Colonic mucosa (tissue), 1 donor: ENCODE measurements around a stretch of chr10.

DNA sequence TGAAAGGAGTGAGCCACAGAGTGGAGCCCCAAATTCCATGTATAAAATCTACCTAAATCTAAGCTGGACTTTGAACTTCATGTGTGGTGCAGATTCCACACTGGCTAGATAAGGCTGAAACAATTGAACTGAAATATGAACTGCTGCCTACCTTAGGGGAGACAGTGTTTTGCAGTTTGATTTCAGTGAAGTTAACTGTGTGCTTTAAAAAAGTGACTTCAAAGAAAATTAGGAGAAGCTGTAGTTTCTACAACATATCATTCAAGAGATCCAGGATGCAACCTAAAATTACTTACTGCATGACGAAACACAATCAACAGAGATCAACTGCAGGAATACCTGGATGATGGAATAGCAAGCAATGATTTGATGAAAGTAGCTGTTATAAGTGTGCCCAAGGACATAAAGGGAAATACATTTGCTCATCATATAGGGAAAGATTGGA lies 124.0 kb downstream of the LRMDA start:
- PRO-cap = no peak

- PRO-cap = no peak
Measured at GRCh38 chr10:75592249-75593135, 161.1 kb downstream of the LRMDA start.

DNA sequence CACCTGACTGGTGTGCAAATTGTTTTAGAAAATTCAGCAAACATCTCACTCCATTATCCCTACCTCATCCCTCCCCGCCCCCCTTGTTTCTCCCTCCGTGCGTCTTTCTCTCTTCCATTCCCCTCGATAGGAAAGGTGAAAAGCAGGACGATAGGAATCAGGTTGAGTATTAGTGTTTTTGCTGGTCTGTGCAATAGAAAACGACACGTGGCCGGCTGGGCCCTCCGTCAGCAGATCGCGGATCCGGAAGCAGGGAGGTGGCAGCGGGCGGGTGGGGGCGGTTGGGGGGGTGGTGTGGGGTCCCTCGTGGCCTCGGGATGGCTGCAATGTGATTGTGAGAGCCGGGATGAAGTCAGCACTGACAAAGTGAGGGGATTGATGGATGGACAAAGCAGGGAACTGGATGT lies 280.7 kb downstream of the LRMDA start:
- PRO-cap = no peak

DNA sequence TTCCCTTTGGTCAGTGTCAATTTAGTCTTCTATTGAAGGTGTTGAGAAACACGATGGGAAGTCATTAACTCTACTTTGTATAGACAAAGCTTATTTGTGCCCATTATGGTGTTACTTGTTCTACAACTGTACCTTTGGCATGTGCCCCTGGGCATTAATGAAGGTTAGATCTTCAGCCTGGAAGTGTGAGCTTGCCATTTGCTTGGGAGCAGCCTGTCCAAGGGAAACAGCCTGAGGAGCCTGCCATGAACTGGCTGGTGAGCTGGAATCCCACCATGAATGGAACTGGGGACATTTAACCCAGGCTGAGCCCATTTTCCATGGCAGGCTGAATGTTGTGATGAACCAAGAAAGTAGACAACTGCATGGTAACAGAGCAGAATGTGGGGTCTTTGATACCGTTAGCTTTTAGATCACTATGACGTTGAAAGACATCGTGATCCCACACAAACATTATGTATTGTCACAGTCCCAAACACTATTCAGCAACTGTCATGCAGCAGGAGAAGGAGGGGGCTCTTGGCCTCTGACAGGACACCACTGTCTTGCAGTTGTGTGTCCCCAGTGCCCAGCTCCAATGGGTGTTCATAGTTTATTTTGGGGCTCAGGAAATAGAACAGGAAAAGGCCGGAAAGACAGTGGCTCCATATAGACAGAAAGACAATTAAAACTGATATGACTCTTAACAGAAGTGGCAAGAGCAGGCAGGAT lies 291.7 kb downstream of the LRMDA start:
- PRO-cap = no peak

DNA sequence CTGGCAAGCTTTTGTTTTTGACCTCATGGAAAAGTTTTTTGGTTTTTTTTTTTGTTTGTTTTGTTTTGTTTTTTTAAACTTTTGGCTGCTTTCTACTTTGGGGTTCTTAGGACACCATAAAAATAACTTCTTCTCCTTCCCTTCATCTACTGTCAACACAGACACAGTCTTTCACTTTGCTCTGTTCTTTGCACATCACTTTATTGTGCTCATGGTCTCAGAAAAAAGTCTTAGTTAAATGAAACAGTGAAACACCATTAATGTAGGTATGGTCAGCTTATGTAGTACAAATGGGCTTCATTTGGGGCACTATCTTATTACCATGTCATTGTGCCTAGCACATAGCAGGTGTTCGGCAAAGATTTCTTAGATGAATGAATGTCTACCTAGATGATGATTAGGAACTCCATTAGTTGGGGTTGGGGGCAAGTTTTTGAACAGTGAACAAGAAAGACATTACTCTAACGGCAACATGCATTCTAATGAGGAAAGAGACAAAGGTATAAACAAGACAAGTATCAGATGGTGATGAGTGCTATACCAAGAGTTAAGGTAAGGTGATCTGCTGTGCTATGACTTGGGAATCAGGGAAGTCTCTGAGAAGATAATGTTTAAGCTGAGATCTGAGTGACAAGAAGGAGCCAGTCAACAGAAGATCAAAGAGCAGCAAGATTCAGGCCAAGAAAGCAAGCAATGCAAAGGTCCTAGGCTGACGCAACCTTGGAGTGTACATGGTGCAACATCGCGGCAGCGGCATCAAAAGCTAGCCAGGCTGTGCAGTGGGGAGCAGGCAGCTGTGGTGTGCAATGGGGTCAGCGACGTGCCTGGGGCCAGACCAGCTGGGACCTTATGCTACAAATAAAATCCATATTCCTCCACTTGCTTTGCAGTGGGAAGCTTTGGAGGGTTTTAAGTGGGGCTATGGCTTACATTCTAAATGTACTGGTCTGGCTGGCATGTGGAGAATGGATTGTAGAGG lies 323.9 kb downstream of the LRMDA start:
- PRO-cap = no peak

GRCh38 chr10:75788360-75788819 lies 357.0 kb downstream of the LRMDA start:
- PRO-cap = no peak

- PRO-cap = no peak
Measured at GRCh38 chr10:75956735-75957054, 525.3 kb downstream of the LRMDA start.

- PRO-cap = no peak
Measured at GRCh38 chr10:76082982-76083453, 651.6 kb downstream of the LRMDA start.

- PRO-cap = no peak
Measured at GRCh38 chr10:76137443-76138041, 706.1 kb downstream of the LRMDA start.

GRCh38 chr10:76185568-76185900 lies 754.1 kb downstream of the LRMDA start:
- PRO-cap = no peak

DNA sequence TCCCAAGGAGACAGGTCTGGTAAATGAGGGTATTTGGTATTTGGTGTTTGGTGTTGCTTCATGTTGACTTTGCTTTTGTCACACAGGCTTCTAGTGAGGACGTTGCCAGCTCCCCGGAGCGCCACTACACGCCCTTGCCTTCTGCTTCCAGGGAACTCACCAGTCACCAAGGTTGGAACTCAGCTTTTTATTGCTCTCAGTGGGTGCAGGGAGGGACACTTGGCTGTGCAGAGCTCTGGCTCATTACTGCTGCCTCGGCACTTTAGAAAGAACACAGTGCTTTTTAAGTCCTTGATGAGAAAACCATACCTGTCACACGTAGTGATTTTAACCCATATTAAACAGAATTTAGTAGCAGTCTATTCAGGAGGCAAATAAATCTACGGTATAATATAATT lies 892.9 kb downstream of the LRMDA start:
- PRO-cap = no peak

DNA sequence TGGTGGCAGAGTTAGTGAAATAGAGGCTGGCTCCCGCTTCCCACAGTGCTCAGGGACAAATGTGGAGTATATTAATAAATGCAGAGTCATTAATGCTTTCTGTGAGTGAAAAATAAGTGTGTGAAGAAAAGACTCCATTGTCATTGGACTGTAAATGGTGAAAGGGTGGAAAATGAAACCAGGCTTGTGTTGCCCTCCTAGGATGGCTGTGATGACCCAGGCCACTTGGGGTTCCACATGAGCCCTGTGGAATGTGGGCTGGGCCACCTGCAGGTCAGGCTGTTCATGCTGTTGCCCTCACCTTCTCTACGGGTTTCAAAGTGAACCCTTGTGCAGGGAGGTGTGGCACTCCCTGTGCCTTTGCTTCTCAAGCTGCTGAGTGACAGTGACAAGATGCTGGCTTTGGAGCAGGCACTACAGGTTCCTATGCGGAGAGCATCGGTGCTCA lies 1004.8 kb downstream of the LRMDA start:
- PRO-cap = no peak

DNA sequence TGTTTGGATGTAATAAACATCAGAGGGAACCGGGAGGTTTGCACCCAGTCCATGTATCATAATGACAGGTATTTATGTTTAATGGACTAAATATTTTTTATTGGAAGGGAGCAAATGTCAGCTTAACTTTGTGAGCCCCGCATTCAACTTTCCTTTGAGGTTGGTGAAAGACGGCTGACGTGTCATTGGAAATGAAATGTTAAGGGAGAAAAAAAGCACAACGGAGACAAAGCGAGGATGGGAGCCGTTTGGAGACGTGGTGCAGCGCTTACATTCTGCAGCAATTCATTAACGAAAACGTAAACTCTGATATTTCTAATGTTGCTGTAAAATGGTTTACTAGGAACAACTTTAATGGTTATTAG lies 1092.7 kb downstream of the LRMDA start:
- PRO-cap = no peak

- PRO-cap = no peak
Measured at GRCh38 chr10:77011821-77012256, 625.8 kb downstream of the KCNMA1 start.

DNA sequence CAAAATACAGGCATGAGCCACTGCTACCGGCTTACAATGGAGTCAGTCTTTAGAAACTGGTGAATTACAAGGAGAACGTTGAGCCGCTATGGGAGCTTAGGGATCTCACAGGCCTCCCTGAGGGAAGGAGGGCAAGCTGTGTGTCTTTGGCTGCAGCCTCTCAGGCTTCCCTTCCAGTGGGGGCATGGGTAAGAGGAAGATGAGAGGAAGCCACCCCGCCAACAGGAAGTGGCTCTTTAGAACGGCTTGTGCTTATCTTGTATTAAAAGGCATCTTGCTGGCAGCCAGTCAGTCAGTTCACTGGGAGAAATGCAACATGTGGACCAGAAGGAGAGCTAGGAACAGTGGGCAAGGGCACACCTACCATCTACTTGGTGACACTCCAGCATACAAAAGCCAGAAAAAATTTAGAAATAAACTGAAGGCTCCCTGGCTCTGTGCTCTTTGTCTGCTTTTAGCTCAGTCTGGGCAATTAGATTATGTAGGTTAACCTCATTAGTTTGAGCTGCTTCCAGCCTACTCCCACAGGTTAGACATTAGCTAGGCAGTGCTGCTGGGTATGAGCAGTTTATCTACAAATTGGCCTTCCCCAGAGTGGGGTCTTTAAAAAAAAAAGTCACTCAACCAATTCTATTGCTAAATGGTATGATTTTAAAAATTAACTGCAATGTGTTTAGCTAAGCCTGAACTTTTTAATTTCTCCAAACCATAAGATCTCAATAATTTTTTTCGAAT lies 595.9 kb downstream of the KCNMA1 start:
- PRO-cap = no peak

DNA sequence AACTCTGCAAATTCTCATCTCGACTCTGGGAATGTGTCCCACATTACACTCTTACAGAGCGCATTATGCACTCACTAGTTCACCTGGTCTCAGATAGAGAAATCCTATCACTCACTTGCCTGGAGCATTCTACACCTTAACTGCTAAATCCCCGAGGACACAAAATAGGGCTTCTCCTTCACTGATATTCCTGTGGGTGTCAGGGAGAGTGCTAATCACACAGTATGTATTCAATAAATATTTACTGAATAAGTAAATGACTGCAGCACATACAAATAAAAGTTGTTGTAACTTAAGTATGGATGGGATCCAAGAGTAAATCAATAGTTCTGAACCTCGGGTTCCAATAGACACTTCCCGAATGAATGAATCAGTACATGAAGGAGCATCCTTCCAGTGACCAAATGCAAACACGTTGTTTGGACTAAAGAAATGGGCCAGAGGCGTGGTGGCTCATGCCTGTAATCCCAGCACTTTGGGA lies 559.0 kb downstream of the KCNMA1 start:
- PRO-cap = no peak

- PRO-cap = no peak
Measured at GRCh38 chr10:77392698-77393282, 244.8 kb downstream of the KCNMA1 start.

DNA sequence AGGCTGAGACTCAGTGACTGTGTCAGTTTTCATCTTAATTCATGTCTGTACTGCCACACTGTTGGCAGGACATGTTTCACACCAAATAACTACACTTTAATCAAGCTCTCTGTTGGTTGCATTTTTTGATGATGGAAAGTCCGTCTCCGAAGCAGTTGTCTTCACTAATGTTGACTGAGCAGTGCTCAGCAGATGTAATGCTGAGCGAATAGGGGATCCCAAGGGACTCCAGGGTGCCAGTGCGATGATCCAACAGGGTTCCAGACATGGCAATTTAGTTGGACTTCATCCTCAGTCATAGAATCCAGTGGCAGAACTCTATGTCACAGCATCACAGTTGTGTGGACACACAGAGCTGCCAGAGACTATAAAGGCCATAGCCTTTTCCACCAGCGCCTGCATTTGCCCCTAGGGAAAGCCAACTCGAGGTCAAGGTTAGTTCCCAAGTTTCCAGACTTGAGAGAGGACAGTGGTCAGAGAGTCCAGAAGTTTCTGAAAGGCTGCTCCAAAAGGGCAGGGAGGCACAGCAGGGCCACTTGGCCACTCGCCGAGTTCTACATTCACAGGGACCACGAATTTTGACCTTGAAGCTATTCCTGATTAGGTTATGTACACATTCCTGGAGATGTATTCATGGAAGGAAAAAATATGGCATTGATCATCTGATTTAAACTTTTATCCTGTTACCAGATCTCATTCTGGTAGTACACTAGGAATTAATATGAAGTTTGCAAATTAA lies 170.2 kb downstream of the KCNMA1 start:
- PRO-cap = no peak

GRCh38 chr10:77562540-77563300 lies 74.9 kb downstream of the KCNMA1 start:
- PRO-cap = no peak

GRCh38 chr10:77635333-77635828 lies 2.2 kb downstream of the KCNMA1 start:
- PRO-cap = no peak